Transverse colon (tissue), 4 donors: ENCODE measurements around a stretch of chr14.

DNA sequence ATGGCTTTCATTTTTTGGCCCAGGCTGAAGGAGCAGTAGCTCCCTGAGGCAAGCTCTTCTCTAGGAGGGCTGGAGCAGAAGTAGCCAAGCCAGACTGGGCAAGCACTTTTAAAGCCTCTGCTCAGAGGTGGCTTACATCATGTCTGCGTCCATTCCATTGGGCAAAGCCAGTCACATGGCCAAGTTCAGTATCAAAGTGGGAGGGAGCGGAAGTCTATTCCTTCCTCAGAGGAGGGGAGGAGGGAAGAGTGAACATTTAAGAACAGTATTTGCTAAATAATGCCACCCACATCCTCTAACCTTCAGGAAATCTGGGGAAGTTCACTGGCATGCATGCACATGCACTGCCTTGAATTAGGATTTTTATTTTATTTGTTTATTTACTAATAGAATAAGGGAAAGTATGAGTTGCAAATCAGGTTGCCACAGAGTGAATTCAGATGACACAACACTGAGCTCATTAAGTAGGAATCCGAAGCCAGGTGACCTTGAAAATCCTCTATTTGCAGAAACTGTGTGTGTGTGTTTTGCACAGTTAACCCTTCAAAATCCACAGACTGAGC, 122.1 kb upstream of the SEL1L start:
- PRO-cap, result no peak
- RAMPAGE, long total RNA, 4 experiments, result no peak in any of the 4 experiments

- PRO-cap, result no peak
- RAMPAGE, long total RNA, 4 experiments, result no peak in any of the 4 experiments
Measured at GRCh38 chr14:82642249-82642922, 1108.7 kb upstream of the SEL1L start.

DNA sequence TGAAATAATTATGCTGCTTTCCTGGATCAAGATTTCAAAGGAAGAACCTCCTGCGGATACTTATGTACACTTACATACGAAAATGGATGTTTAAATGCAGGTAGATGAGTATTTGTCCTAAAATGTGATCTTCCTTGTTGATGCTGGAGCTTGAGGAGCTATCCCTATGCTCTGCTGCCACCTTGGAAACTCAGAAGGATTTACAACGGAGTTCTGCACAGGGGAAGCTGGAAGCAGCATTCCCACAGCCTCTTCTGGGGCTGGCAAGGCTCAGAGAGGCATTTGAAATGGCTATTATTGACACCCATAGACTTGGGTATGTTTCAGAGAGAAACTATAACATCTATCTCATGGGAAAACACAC, 1.4 kb upstream of the FLRT2 start:
- PRO-cap, result no peak
- RAMPAGE, long total RNA, 4 experiments, result no peak in any of the 4 experiments

DNA sequence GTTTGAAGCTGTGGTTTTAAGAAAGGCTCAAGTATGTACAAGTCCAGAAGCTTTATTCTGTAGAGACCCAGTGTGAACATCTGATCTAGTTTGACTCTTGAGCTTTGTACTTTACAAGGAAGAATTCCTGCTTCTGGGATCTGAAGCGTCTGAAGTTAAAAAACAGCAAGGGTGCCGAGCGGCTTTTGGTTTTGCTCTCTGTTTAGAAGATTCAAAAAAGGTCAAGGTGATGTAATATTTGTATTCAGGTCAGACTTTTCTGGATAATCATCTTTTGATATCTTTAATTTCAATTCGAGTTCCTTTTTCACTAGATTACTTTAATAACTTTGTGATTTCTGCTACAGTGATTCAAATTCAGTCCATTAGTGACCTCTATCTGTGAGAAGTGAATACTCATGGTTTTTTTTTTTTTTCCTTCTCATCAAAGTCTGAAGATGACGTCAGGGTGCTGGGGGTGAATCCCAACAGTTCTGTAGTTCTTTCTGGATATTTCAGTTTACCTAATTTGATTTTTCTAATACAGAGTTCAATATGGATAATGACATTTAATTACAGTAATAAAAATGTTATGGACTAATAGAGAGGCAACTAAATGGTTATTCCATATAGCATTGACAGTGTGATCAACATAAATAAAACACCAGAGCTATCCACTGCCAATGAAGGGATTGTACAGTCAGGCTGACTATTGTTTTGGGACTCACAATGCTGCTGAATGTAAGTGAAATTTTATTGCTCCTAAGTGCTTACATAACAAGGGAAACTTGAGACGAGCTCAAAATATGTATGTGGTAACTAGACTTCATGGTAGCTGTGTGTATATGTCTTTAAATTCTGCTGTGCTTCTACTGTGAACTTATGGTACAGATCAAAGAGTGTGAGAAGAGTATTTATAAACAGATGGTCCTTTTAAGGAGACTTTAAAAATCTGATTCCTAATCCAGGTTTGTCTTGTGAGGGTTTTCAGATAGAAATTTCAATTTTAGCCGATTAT, 6.6 kb downstream of the FLRT2 start:
- PRO-cap, result no peak
- RAMPAGE, long total RNA, 4 experiments, result no peak in any of the 4 experiments

DNA sequence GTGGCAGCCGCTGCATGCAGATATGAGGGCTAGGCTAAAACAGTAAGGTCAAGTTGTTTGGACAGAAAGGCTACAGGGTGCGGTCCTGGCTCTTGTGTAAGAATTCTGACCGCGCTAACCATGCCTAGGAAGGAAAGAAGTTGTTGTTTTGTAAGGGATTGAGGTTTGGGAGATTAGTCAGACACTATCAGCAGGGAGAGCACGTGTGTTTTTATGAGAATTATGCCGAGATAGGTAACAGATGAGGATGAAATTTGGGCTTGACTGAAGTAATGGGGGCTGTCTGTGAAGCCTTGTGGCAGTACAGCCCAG, 205.1 kb downstream of the FLRT2 start:
- PRO-cap, result no peak
- RAMPAGE, long total RNA, 4 experiments, result no peak in any of the 4 experiments

DNA sequence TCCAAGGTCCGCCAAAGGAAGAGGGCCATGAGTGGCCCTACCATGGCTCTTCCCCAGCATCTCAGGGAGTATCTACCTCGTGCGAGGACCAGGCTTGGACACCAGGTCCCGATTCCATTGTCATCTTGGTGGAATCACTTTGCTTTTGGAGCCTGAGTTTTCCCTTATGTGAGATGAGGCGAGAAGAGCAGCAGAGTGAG, 358 bp upstream of the GALC start:
- PRO-cap, result no peak
- RAMPAGE, long total RNA, 4 experiments, result no peak in any of the 4 experiments

- PRO-cap, result bidirectional peak, plus-strand start at chr14:88271002, minus-strand start at chr14:88270921
- RAMPAGE, long total RNA, 4 experiments, result start-site peak on the minus strand in 3 of 4 experiments, at chr14:88270859-88270965 at its widest, 10 to 52 reads per replicate
Measured at GRCh38 chr14:88270737-88271198, 52.3 kb downstream of the KCNK10 start.

- PRO-cap, result no peak
- RAMPAGE, long total RNA, 4 experiments, result no peak in any of the 4 experiments
Measured at GRCh38 chr14:88468862-88469314, 83.4 kb downstream of the SPATA7 start.

DNA sequence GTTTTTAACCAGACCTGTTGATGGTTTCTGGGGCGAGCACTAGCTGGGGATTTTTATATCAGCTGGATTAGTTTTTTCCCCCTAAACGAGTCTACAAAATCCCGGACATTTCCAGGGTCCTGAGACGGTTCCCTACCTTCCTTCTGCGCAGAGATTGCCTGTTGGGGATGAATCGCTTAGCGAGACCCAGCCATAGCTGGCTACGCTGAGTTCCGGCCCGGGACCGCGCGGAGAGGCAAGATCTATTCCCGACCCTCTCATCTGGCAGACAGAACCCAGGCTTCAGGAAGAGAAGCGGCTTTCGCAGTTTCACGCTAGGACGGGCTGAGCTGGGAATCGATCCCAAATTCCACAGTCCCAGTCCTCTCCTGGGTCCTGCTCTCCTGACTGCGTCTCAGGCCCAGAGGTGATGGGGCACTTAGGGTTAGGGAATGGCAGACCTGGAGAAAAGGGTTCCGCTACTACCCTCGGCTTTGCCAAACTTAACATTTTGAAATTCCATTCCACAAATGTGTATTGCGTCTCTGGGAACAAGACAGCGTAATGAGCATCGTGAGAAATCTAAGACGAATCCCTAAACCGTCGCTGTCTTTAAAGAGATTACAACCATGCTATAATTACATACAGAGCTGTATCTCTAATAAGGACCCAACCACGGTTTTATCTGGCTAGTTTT, 2.8 kb downstream of the PTPN21 start:
- PRO-cap, result no peak
- RAMPAGE, long total RNA, 4 experiments, result no peak in any of the 4 experiments

DNA sequence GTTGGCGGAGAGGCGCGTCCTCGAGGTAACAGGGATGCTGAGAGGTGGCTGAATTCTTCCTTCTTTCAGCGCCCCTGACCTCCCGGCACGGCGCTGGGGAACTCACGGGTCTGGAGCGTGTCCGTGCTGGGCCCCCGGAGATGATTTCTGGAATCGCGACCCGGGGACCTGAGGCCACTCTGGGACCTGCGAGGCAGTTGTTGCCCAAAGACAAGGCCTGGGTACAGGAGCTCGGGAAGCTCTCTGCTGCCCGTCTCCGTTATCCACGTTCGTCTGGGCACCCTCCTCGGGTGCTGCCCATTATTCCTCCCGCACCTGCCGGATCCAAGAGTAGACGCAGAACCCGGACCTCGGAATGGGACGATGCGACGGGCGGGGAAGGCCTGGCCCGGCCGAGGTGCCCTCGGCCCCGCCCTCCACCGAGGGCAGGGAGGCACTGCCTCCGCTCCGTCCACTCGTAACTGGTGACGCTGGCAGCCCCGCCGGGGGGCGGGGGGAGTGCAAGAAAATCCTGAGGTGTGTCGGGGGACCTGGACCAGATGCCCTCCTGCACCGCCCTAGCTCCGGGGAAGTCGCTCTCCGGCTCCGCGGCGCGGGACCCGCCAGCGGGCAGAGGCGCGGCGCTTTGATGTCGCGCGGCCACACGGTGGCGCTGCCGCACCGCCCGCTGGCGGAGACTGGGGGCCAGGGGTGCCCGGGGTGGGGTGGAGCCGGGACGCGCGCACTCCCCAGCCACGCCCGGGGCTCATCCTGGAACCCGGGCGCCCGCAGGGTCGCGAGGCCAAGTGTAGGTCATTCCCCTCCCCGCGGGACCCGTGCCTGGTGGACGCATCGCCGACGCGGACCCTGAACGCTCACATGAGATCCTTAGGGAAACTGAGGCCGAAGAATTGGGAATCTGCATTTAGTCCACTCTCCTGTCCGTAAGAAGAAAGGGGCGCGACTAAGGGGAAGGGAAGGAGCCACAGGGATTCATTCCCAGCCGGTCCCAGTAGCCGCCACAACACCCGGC, 202.7 kb downstream of the TTC8 start:
- PRO-cap, result no peak
- RAMPAGE, long total RNA, 4 experiments, result no peak in any of the 4 experiments

- PRO-cap, result no peak
- RAMPAGE, long total RNA, 4 experiments, result no peak in any of the 4 experiments
Measured at GRCh38 chr14:89158051-89159043, 258.7 kb downstream of the FOXN3 start.

DNA sequence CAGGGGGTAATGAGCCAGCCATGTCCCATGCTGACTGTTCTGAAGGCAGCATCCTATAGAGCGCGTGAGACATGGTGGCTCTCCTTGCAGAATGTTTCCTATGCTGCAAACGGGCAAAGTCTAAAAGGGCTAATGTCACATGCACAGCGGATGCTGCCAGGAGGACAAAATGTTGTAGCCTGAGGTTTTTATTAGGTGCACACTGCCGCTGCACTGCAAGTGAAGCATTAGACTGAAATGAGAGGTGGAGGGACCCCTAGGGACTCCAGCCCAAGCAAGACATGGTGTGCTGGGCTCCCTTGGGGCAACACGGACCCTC, 230.5 kb downstream of the FOXN3 start:
- PRO-cap, result no peak
- RAMPAGE, long total RNA, 4 experiments, result no peak in any of the 4 experiments

GRCh38 chr14:89303120-89303865, 113.7 kb downstream of the FOXN3 start:
- PRO-cap, result no peak
- RAMPAGE, long total RNA, 4 experiments, result start-site peak on the minus strand in 1 of 4 experiments, at chr14:89303162-89303489 at its widest, 11 reads per replicate

DNA sequence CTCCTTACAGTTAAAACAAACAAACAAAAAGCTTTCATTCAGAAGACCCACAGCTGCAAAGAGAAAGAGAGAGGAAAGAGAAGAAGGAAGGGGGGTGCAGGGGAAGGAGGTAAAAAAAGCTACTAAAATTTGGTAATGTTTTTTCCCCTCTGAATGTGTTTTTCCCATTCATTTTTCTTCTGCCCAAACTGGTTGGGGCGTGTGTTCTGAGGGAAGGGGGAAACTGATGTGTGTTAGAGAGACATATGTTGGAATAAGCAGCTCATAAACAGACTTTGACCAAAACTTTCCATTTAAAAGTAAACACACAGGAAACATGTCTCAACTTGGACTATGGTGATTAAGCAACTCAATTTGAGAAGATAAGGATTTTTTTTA, 77.0 kb downstream of the FOXN3 start:
- PRO-cap, result no peak
- RAMPAGE, long total RNA, 4 experiments, result no peak in any of the 4 experiments

GRCh38 chr14:89381780-89382549, 35.1 kb downstream of the FOXN3 start:
- PRO-cap, result no peak
- RAMPAGE, long total RNA, 4 experiments, result start-site peak on the minus strand in 1 of 4 experiments, at chr14:89382229-89382329 at its widest, 24 reads per replicate

GRCh38 chr14:89417459-89418449, 721 bp upstream of the FOXN3 start:
- PRO-cap, result bidirectional peak, plus-strand start at chr14:89417693, minus-strand start at chr14:89417565; bidirectional peak, plus-strand start at chr14:89417981, minus-strand start at chr14:89417828
- RAMPAGE, long total RNA, 4 experiments, result no peak in any of the 4 experiments

- PRO-cap, result no peak
- RAMPAGE, long total RNA, 4 experiments, result no peak in any of the 4 experiments
Measured at GRCh38 chr14:89427974-89429311, 11.4 kb upstream of the FOXN3 start.

GRCh38 chr14:89719934-89720368, 234.6 kb downstream of the EFCAB11 start:
- PRO-cap, result unidirectional peak, plus-strand start at chr14:89720216
- RAMPAGE, long total RNA, 4 experiments, result no peak in any of the 4 experiments

DNA sequence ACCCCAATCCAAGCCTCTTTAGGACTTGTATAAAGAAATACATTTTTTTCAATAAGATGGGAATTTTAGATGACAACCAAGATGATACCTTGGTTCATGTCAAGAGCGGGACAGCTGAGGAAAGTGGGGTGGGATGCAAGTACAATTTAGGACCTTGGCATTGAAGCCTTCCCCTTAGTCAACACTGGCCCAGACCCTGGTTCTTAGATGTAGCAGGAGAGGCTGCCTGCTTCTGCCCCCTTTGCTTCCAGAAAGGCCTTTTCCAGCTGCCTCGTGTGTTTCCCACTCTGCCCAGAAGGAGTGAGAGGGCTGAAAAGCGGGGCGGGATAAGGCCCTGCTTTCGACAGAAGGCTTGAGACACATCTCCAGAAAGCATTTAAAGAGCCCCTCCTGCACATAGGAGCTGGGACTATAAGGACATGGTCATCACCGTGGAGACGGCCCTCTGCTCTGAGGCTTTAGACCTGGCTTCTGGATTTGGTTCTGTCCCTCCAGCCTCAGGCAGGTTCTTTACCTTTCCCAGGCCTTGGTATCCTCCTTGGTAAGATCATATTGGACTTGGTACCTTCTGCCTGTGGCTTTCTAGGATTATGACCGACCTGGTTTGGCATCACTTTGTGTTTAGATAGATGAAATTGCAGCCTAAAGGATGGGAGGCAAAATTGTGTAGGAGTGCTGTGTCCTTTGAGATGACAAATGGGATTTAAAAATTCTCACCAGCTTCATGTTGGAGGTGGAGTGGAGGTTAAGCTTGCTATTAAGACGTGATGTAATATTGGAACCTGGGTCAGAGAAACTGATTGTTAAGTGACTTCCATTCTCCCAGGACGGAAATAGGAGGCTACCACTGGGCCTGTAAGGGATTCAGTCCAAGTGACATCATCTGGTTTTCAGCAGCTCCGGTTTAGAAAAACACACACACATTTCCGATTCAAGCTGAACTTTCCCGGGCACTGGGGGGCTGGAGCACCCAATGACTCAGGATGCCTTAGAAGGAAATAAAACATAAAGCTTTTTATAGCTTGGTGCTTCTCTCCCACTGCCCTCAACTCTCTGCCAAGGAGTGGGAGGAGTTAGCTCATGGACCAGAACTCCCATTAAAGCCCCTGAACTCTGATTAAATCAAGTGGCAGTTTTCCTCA, 12.1 kb downstream of the CALM1 start:
- PRO-cap, result no peak
- RAMPAGE, long total RNA, 4 experiments, result no peak in any of the 4 experiments

- PRO-cap, result no peak
- RAMPAGE, long total RNA, 4 experiments, result no peak in any of the 4 experiments
Measured at GRCh38 chr14:90419057-90419754, 22.4 kb downstream of the CALM1 start.